Bronchial lymph node (tissue), 1 donor: Measurements from ENCODE around the genes IGSF11, TEX55 and COX17.

GRCh38 chr3:115792223-115793462, 169.3 kb downstream of the GAP43 start:
- PRO-cap = no peak

- PRO-cap = no peak
Measured at GRCh38 chr3:115831214-115831894, 208.0 kb downstream of the GAP43 start.

- PRO-cap = no peak
Measured at GRCh38 chr3:116444032-116444675, 1.1 kb downstream of the LSAMP start.

GRCh38 chr3:117997420-117997641, 1037.3 kb downstream of the IGSF11 start:
- PRO-cap = no peak

DNA sequence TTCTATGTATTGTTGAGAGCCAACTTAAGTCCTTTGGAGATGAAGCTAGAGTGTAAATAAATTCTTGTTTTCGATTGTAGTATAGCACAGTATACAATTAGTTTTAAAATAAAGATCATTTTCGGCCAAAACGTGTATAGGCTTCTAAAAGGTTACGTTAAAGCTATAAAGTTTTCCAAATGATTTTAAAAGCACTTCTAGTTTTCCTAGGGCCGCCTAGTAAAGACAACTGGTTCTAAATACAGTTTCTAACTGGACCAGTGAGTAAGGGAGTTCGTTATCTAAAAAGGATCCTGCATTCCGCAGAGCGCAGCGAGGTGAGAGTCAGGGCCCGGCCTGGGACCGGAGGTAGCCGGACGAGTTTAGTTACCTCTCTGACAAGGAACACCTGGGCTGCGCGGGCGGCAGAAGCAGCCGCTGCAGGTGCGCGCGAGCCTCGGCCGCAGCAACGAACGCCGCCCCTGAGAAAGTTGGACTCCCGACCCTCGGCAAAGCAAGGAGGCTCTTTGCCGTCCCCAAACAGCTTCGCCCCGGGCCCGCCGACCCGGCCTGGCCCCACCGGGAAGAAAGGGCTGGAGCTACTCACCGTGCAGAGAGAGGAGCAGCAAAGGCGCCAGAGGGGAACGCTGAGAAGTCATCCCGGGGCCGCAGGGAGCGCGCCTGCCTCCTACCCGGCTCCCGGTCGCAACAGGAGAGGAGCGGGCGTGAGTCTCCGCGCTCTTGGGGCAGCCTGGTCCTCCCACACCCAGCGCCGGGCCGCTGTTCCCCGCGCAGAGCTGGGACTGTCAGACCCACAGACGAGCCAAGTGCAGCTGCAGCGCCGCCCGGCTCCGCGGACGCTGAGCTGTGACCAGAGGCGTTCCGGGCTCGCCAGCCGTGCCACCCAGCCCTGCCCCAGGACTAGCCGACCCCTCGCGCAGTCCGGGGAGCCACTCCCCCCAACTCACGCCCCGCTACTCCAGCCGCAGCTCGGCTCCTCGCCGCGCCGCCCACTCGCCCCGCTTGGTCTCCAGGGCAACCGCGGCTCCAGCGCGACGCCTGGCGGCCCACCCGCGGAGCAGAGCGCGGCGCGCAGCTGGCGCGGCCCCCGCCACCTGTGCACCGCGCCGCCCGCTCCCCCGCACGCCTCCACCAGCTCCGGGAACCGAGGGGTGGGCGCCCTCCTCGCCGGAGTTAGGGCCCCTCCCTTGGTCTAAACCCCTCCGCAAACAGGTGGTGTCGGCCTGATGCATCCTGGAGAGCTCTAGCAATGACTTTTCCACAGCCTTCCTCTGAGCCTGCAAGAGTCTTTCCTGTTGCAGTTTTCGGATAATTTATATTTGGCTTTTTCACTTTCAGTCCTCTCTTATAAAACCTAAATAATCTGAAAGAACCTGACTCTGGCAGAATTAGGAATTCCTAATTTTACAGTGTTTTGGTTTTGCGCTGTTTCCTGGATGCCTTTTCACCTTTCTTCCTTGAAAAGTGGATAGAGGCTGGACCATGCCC, at the start of gene IGSF11:
TSS of gene IGSF11 (minus strand) at position 902 of the 1,488 bp plus-strand sequence.
- PRO-cap = no peak

- PRO-cap = no peak
Measured at GRCh38 chr3:119145714-119146416, at the start of gene TEX55. TEX55 (plus strand) TSS chr3:119146165.

DNA sequence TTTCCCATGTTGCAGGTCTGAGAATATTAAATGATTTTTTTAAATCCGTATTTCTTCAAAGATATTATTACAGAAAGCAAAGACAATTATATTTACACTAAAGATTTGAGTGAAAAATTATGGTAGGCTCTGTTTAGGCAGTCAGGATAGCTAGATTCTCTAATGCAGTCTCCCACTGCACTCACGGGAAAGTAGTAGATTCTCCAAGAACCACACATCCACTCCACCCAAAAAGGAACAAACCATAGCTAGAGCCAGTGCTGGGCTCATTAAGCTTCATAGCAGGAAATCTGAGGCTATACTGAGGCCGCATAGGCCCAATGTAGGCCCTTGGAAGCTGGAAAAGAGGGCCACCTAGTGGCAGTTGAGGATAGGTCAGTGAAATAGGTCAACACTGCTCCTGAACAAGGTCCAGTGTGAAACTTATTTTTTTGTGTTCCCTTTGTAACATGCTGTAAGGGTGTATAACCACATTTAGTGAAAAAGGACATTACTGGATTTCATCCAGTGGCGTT, 688 bp upstream of the B4GALT4 start:
- PRO-cap = no peak

DNA sequence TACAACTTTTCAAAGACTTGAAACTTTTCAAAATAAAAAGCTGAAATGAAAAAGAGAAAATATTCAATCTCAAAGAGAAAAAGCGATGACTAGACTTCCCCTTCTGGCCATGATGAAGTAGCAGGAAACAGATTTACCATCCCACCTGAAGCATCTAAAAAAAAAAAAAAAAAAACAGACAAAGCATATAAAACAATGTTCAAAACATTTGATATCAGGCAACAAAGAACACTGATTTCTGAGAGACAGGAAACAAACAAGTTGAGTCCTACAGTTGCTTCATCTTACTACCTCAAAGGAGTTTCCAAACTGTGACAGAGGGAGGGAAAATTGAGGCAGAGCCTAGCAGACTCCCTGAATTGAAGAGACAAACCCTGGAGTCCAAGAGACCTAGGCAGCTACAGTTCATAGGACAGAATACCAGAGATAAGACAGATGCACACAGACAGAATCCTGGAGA, 20.0 kb upstream of the B4GALT4 start:
- PRO-cap = no peak

DNA sequence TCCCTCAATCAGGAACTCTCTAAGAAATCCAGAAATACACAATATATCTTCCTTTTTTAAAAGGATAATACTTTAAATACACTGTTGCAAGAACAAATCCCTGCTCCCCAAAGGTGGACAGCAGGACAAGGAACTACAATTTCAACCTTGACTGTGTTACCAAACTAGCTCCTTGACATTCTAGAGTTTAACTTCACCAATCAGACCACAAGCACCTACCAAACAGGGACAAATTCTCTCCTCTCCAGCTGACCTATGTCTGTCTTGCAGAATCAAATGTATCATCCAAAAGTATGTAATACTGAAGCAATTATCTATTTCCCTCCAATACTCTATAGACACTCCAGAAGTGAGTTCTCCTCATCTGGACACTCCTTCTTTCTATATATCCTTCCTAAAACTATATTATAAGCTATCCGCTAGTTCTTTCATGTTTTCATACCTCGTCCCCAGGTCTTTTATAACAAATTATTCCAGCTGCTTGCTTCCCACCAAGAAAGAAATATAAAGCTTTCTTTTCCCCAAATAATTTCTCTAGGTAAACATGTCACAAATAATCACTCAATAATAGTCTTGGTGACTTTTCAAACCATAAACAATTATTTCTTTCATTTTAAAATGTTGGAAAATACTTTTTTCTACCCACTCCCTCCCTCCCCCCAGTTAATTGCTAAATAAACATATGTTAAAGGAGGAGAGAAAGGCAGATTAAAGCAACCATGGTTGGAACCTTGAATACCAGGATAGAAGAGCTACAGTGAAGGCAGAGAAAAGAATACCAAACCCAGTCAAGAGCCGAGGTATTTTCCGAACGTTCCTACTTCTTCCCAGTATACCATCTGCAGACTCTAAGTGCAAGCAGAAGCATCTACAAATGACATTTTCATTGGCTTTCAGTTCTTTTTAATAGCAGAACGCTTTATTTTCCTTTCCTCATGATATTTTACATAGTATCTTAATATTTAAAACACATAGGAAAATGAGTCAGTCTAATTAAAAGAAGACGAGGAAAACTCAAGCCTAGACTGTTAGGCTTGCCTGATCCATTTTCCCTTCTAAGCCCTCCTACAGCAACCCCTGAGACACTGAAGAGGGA, 3.5 kb downstream of the TMEM39A start:
- PRO-cap = no peak

- PRO-cap = unidirectional peak, plus-strand start at chr3:119636458
Measured at GRCh38 chr3:119636160-119636705, 24.2 kb downstream of the POPDC2 start.

DNA sequence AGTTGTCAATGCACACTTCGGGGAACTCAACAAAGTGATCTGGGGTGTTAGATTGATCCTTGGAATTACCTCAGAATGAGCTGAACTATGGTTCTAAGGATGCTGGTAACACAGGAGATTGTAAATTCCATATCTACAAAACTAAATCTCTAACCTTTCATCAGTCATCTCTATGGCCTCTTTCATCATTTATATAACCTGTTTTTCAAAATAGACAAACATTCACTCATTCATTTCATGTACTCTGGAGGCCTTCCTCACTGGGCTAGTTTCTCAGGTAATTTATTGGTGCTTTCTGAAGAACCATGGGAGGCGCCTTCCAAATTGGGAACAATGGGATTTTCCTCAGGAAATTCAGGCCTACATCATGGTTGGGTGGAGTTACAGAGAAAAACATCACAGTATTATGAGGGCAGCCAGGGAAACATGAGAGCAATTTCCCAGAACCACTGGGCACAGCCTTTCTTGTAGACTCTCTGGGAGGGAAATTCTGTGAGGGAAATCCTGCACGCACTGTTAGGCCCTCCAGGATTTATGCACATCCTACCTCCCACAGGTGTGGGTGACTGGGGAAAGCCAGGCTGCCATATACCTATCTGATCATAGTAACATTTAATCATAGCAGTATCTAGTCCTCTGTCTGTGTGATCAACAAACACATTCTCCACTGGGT, 13.3 kb downstream of the POPDC2 start:
- PRO-cap = bidirectional peak, plus-strand start at position 555 of the sequence, minus-strand start at position 246 of the sequence

DNA sequence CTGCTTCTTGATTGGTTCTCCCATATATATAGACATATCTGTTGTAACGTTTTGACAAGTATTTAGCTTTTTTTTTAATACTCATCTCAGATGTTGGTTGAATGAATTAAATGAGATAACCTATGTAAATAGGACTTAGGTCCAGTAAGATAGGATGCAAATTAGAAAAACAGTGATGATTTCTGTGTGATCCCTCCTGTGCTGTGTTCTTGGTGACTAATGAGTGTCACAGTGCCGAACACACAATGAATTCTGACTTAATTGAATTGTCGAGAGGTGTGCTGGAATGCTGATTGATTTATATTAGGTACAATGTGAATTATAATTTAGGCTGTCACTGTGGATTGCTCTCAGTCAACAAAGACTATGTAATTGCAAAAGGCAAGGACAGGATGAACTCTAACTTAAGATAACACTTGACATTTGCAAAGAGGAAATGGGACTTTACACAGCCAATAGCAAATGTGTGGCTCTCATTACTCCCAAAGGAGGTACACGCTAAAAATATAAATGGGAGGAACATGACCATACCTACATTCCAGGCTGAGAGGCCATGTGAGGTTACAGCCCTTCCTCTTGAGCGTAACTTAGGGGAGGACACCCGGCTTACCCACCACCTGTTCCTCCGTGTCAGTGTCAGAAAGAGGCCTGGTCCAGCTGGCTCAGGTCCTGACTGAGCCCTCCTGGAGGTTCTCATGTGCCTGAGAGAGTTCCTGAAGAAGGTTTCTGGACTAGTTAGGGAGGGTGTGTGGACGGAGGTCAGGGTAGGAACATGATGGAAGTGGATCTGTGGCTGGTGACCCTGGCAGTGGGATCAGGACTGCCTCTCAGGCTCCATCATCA, 8.2 kb downstream of the POPDC2 start:
- PRO-cap = no peak

DNA sequence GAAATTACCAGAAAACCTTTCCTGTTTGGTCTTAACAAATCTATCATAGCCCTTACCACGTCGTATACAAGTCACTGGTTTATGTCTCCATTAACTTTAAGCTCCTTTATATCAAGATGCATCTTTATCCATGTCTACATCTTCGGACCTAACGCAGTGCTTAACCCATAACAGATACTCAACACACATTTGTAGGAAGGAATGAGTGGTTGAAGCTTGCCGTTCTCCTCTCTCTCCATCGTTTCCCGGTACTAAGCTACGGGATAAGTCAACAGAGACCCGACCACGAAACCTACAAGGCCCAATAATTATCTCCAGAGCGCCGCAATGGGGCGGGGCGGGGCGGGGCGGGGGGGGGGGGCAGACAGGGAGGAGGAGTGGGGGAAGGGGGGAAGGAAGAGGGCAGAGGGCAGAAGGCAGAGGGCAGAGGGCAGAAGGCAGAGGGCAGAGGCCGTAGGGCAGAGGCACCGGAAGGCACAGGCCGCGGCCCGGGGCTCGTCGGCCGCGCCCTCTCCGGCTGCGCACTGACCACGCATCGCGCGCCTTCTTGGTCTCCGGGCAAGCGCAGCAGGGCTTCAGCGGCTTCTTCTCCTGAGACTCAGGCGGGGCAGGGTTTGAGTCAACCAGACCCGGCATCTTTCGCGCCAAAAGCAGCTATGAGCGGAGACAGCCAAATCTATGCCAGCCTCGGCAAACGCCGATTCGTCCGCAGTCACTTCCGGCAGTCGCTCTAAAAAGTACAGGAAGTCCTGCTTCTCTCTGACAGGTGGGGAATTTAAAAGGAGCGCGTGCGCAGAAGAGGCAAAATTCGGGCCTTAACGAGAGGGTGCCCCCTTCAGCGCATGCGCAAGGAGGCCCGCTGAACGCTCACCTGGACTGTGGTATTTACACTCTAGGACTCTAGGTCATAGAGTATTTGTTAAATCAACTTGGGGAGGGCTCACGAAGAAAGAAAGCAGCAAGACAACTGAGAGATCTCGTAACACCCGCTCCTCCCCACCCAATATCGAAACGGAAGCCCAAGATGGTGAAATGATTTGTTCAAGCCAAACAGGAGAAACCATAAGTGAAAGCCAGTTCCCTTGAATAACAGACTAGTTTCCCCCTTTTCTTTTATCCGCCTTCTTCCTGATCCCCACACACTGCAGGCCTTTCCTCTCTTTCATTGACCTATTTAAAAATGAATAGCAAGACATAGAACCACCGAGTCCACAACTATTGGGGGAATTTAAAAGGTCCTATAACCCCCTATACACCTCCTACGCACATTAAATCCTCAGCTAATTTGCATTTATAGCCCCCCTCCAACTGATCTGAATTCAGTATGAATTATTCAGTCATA, at the start of gene COX17:
TSS of gene COX17 (minus strand) at position 732 of the 1,342 bp plus-strand sequence.
- PRO-cap = bidirectional peak, plus-strand start at position 477 of the sequence, minus-strand start at position 240 of the sequence; bidirectional peak, plus-strand start at position 843 of the sequence, minus-strand start at position 732 of the sequence

- PRO-cap = no peak
Measured at GRCh38 chr3:119716976-119717595, 14.3 kb downstream of the CFAP91 start.

GRCh38 chr3:119892160-119892448, 110.2 kb downstream of the NR1I2 start:
- PRO-cap = no peak

DNA sequence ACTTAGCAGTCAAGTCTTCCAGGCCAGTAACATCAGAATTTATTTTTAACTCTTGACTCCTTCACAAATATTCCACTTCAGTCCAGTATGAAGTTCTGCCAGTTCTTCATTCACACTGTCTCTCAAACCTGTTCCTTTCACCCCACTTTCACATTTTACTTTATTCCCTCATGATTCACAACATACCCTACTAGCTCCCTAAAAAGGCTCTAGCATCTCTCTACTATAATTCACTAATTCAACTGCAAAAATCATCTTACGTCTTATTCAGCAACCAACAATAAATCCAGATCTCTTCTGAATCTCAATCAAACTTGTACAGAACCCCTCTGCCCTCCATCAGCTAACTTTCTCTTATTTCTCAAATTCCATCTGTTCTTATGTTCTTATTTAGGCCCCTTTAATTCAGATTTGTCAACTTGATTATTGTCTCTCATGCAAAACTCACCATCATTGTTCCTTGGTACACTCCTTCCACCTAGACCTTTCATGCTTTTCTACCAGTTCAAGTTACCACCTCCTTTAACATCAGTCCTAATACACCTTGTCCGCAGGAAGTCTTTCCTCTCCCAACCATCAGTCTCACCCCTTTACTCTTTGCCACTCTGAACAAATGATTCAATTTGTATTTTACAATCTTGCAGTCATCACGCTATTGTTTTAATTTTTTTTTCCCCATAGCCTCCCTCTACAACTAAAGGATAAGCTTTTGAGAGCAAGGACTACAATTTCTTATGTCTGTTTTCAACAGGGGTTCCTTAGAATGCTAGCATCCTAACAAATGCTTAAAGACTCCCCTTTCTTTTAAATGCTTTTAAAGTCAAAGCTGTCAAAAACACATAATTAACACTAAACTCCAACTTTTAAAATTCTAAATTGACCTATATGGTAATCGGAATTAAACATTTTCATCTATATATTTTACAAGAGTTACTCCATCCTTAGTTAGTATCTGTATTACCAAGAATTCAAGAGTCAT, 3.5 kb downstream of the GSK3B start:
- PRO-cap = no peak

GRCh38 chr3:120176935-120177619, 82.8 kb upstream of the GSK3B start:
- PRO-cap = no peak

DNA sequence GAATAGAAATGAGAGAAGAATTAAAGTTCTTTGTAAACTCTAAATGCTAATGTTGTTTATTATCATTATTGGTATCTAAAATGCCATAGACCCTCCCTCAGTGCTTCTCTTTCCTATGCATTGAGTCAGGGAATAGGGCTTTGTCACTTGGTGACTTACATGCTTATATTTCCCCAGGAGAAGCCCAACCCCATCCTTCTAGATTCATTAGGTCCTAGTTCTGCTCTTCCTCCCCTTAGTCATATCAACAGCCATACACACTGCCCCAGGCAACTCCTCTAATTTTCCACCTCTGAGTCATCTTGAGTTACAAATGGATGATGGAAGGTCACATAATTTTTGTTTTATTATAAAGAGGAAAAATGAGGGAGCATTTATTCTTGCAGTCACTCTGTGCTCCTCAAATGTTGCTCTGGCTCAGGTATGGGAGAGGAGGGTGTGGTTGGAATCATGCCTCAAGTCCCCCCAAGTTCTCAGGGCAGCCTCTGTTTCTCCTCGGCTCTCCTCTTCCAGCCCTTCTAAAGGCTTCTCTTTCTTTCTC, 45.5 kb upstream of the FSTL1 start:
- PRO-cap = no peak

GRCh38 chr3:120559159-120560113, 36.7 kb upstream of the NDUFB4 start:
- PRO-cap = no peak

- PRO-cap = no peak
Measured at GRCh38 chr3:120646563-120647331, 35.3 kb downstream of the HGD start.